AG04449 (cell line): ENCODE data around the genes GPATCH3, MAP3K6 and CD164L2.

- RRBS: 2% methylated on average over 36 of the region's 69 CpGs
Measured at GRCh38 chr1:26500781-26501771, 28.5 kb upstream of the RPS6KA1 start.

GRCh38 chr1:26541737-26542204 is 12.2 kb downstream of the RPS6KA1 start:
- RRBS: no CpG with 5 or more reads among the region's 8 CpGs

DNA sequence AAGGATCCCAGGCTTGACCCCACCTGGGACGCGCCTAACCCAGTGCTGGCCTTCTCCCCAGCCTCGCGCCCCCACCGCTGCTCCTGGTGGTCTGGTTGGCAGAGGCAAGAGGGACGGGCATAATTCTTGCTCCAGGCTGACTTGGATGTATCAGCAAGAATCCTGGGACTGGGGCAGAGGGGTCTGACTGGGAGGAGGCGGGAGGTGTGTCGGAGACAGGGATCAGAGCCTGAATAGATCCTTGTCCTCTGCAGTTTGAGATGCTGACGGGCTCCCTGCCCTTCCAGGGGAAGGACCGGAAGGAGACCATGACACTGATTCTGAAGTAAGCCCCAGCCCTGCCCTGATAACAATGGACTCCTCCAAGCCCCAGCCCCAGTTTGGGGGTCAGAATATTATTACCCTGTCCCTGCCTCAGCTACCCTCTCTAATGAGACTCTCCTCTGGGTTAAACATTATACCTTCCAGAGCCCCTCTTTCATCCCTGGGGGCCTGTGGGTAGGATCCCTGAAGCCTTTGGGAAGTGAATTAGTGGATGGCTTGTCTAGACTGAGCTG is 25.4 kb downstream of the RPS6KA1 start:
- RRBS: no CpG with 5 or more reads among the region's 10 CpGs

- RRBS: no CpG with 5 or more reads among the region's 6 CpGs
Measured at GRCh38 chr1:26752164-26752951, 35.4 kb upstream of the PIGV start.

- RRBS: no CpG with 5 or more reads among the region's 55 CpGs
Measured at GRCh38 chr1:26899726-26900865, at the start of gene GPATCH3. Gene GPATCH3 (minus strand): TSS chr1:26900467.

- RRBS: no CpG with 5 or more reads among the region's 3 CpGs
Measured at GRCh38 chr1:26922608-26922947, 1.0 kb downstream of the NUDC start.

DNA sequence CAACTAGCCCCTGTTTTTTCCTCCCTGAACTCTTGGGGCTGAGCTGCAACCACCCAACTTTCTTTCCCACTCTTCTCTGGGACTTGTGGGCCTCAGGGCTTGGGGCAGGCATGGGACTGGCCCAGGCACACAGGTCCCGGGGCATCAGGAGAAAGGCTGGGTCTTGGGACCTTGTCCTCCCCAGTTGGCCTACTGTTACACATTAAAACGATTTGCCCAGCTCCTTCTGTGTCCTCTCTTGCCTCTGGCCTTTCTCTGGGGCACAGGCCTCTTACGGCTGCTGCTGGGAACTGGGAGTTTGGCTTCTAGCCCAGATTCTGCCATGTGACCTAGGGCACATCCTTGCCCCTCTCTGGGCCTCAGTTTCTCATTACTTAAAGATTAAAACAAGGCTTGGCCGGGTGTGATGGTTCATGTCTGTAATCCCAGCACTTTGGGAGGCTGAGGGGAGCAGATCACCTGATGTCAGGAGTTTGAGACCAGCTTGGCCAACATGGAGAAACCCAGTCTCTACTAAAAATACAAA is 14.0 kb downstream of the KDF1 start:
- RRBS: no CpG with 5 or more reads among the region's 4 CpGs

GRCh38 chr1:26994669-26994868 is 1.1 kb downstream of the TRNP1 start:
- RRBS: no CpG with 5 or more reads among the region's 6 CpGs

- RRBS: no CpG with 5 or more reads among the region's 16 CpGs
Measured at GRCh38 chr1:27136894-27137821, 17.8 kb downstream of the SLC9A1 start.

DNA sequence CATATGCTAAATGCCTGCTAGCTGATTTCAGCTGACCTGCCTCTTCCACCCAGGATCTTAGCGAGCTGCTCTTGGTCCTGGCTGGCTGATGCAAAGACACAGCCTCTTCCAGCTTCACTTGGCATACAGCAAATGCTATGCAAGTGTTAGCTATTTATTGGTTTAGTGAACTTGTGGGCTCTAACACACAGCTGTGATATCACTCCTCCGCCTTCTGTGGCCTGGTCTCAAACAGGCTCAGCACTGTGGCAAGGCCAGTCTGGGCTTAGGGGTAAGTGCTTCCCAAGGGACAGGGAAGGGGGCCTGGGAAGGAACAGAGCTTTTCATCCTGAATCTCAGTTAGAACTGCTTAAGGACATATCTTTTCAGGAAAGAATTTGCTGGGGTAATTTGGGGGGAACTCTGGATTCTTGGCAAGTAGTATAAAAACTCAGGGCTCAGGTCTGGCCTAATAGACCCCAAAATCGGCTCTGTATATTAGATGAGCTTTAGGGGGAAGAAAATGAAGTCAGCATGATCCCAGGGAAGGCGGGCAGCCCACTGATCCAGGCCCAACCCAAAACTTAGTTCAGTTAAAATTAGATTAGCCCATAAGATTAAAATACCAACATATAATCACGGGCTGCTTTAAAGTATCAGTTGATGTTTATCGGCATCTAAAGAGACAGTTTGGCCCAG is 9.4 kb downstream of the SLC9A1 start:
- RRBS: no CpG with 5 or more reads among the region's 6 CpGs

GRCh38 chr1:27191761-27192512 is 37.0 kb upstream of the SLC9A1 start:
- RRBS: no CpG with 5 or more reads among the region's 9 CpGs

- RRBS: no CpG with 5 or more reads among the region's 20 CpGs
Measured at GRCh38 chr1:27347154-27348271, 5.7 kb downstream of the SYTL1 start.

GRCh38 chr1:27349053-27350240 is 7.6 kb downstream of the SYTL1 start:
- RRBS: 5% methylated on average over 30 of the region's 101 CpGs

- RRBS: no CpG with 5 or more reads among the region's 19 CpGs
Measured at GRCh38 chr1:27358353-27358968, 8.3 kb downstream of the MAP3K6 start.

GRCh38 chr1:27365361-27366389 is 1.1 kb downstream of the MAP3K6 start:
- RRBS: 1% methylated on average over 10 of the region's 67 CpGs

GRCh38 chr1:27366762-27367698 is at the start of gene MAP3K6:
Gene MAP3K6 (minus strand): TSS chr1:27366961.
- RRBS: 4% methylated on average over 2 of the region's 27 CpGs

- RRBS: 12% methylated on average over 8 of the region's 41 CpGs
Measured at GRCh38 chr1:27383071-27383588, at the start of gene CD164L2. Gene CD164L2 (minus strand): TSS chr1:27383333.

GRCh38 chr1:27391144-27391962 is 1.1 kb upstream of the GPR3 start:
- RRBS: 9% methylated on average over 4 of the region's 12 CpGs

DNA sequence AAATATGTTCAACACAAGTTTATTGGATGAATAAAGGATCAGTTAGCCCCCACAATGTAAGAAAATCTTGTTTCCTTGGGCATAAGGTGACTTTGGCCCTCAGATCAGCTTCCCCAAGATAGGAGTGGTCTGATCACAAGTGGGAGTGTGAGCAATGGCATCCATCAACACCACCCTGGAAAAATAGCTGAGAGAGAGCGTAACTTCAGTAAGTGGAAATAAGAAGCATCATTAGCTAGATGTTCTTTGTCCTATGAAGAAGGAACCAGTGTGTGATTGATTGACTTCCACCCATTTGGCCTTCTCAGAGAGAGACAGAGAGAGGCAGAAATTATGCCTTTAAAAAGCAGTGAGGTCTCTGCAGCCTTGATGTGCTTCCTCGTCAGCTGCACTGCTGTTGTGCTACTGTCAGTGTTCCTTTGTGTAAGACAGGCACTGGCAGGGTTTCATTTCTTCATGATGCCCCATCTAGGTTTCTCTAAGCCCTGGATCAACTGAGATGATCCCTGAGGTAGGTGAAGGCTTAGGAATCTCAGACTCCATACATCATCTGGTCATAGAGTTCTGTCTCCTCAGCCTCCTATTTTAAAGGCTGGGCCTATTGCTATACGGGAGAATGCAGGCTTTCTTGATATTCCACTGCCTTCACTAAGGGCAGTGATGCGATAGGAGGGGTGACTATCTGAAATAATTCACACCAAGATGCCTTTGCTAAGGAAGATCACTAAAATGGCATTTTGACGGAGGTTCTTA is 34.9 kb downstream of the GPR3 start:
- RRBS: no CpG with 5 or more reads among the region's 5 CpGs

- RRBS: no CpG with 5 or more reads among the region's 14 CpGs
Measured at GRCh38 chr1:27563334-27564438, 40.3 kb downstream of the AHDC1 start.